LHCN-M2 (cell line): ENCODE measurements around the genes PAPSS2, RNLS and ANKRD22.

DNA sequence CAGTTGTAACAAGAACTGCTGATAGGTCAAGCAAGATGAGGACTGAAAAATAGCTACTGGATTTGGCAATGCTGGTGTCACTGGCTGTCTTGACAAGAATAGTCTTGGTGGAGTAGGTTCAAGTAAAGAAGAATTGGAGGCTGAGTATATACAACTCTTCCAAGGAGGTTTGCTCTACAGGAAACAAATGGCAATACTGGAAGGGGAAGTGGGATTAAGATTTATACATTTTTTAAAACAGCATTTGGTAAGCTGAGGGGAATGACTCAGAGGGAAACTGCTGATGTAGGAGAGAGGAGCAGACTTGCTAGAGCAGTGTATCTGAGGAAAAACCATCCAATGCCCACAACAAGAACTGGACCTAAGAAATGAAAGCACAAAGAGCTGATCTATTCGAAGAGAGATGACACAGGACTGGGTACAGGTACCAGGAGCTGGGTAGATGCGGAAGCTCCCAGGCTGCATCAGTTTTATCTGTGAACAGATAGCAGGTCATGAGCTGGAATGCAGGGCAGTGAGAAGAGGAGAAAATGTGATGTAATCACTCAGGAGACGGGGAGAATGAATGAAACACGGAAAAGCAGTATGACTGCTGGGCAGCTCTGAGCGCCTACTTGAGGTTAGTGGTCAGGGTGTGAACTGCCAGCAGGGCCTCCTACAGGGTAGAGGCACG is 34.5 kb downstream of the FAM25A start:
- RAMPAGE, long total RNA = no peak

GRCh38 chr10:87062563-87063091 is 32.0 kb downstream of the GLUD1 start:
- RAMPAGE, long total RNA = no peak

DNA sequence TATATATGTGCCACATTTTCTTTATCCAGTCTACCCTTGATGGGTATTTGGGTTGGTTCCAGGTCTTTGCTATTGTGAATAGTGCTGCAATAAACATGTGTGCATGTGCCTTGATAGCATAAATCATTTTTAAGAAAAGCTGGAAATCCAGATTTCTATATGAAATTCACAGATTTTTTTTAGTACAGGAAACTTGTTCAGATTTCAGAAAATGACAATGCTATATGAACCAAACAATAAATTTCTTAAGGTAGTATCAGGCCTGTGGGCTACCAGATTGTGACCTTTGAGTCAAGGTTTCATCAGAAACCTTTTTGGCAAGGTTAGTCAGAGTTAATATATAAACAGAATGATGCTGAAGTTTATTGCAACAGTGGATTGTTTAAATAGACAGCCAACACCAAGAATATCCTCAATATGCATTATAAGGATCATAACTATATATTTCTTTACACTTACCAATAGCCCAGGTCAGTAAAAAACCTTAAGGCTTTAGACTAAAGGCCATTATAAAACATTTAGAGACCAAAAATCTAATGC is 68.7 kb upstream of the PAPSS2 start:
- RAMPAGE, long total RNA = no peak

DNA sequence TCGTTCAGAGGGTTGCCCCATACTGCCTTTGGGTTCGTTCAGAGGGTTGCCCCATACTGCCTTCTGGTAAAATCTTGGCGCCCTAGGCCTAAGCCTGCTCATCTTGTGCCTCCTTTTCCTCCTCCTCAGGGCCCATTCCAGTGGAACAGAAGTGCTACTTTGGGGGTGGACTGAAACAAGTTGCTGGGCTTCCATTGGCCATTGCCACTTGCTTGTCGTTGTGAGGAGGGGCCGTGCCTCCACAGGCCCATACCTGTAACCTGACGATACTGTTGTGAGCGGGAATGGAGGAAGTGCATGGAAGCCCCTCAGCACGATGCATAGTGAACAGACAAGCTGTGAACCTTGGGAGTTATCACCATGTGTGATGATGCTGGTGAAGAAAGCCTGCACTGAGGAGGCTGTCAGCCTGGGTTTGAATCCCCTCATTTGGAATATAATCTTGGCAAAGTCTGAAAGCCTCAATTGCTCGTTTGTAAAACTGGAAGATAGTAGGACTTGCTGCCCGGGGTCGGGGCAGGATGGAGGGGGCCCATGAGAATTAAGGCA is 777 bp upstream of the PAPSS2 start:
- RAMPAGE, long total RNA = no peak

- RAMPAGE, long total RNA = no peak
Observed at GRCh38 chr10:87659423-87660084, at the start of gene PAPSS2. PAPSS2 (plus strand) TSS chr10:87659878.

DNA sequence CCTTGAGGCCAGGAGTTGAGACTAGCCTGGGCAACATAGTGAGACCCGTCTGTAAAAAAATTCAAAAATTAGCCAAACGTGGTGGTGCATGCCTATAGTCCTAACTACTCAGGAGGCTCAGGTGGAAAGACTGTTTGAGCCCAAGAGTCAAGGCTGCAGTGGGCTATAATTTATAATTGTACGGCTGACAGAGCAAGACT is 49.3 kb downstream of the ATAD1 start:
- RAMPAGE, long total RNA = no peak

DNA sequence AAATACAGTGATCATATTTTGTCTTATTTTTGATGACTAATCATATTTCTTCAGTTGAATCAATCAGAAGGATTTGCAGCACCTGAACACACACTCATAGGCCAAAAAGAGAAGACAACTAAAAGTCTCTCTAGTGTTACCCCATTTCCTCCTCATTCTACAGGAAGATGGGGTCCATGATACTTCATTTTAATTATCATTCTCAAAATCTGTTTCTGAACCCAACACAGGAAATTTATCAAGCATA is 8.7 kb upstream of the ATAD1 start:
- RAMPAGE, long total RNA = no peak

DNA sequence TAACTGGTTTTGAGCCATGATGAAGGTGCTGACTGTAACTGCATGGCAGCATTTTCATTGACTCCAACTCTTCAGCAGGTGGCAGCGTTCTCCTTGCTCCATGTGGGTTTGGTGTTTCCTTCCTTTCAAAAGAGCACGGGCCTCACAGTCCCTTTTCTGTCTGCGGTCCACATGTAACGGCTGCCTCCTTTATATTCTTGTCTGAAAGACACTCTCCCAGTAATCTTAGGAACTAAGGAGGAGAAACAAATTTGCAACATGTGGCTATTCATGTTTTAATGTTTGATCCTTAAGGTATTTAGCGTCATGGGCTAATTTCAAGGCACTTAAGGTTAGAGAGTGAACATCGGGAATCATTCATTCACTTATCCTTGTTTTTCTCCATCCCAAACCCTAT is 12.5 kb downstream of the KLLN start:
- RAMPAGE, long total RNA = no peak

DNA sequence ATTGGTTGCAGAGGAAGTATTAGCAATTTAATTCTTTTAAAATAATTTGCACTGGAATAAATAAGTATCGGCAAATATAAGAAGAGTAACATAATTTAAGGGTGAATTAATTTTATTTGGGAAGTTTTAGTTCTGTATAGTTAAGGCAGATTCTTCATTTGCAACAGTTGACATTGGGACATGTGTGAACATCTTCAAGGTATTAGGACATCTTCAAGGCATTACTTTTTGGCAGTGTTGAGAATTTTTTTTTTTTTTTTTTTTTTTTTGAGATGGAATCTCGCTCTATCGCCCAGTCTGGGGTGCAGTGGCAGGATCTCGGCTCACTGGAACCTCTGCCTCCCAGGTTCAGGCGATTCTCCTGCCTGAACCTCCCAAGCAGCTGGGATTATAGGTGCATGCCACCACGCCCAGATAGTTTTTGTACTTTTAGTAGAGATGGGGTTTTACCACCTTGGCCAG is 5.6 kb downstream of the PTEN start:
- RAMPAGE, long total RNA = no peak

DNA sequence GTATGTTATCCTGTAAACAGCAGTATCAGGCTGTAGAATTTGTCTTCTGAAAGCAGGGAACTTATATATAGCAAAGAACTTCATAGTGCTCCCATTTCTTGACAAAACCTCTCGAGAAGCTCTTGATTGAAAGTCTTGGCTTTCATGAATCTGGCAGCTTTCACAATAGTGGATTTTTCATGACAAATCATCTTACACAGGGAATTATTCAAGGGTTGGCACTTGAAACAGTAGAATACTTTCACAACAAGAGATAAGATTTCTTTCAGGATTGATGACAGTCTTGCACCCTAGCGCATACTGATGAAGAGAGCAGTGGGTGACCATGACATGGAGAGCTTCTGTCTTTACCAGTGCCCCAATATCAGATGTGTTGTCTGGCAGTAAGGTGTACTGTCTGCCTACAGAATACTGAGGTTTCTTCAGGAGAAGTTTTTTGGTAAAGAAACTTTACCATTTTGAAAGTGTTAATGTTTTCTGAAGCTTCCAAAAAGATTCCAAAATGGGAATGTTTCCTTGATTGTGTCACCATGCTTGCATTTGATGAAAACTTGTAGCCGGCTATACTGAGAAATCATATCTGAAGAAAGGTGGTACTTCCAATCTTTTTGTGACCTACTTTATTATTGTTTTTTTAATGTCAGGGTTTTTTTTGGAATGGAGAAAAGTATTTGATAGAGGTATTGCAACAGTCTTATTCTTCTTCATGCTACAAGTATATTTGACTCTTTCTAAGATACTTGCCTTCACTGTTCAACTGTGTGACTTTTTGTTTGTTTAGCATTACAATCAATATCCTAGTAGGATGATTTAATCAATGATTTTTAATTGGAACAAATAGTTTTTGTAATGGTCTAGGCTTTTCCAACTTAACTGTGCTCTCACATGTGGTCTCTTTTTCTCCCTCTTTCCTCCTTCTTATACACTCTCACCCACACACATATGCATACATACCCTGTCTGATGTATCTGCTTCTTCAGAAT is 72.6 kb downstream of the PTEN start:
- RAMPAGE, long total RNA = no peak

GRCh38 chr10:87940646-87941322 is 77.4 kb downstream of the PTEN start:
- RAMPAGE, long total RNA = no peak

- RAMPAGE, long total RNA = no peak
Observed at GRCh38 chr10:87945295-87945985, 82.0 kb downstream of the PTEN start.

- RAMPAGE, long total RNA = no peak
Observed at GRCh38 chr10:87955427-87955750, 92.0 kb downstream of the PTEN start.

DNA sequence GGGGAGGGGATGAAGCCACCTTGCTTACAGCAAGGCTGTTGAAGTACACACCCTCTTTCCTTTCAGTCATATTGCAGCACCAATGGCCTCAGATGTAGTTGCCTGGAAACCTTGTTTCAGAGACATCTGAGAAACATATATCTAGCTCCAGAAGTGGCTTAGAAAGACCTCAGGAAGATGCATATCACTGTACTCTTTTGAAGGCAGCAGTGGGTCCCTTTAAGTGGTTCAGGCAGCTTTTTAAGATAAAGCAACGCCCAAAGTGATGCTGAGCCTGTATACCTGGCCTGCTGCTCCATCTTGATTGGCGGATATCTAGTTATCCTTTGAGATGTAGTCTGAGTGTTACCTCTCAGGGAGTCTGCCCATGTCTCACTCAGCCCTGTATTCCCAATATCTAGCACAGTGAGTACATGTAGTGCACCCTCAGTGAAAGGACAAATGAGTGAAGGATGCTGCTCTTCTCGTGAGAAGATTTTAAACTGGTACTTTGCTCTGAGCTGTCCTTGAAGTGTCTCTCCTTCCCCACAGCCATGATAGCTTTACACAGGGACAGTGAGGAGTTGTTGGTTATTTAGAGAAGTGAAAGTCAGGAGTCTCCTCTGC is 201.7 kb downstream of the PTEN start:
- RAMPAGE, long total RNA = no peak

- RAMPAGE, long total RNA = no peak
Observed at GRCh38 chr10:88082737-88083229, 219.4 kb downstream of the PTEN start.

- RAMPAGE, long total RNA = no peak
Observed at GRCh38 chr10:88227411-88228121, 355.6 kb downstream of the RNLS start.

DNA sequence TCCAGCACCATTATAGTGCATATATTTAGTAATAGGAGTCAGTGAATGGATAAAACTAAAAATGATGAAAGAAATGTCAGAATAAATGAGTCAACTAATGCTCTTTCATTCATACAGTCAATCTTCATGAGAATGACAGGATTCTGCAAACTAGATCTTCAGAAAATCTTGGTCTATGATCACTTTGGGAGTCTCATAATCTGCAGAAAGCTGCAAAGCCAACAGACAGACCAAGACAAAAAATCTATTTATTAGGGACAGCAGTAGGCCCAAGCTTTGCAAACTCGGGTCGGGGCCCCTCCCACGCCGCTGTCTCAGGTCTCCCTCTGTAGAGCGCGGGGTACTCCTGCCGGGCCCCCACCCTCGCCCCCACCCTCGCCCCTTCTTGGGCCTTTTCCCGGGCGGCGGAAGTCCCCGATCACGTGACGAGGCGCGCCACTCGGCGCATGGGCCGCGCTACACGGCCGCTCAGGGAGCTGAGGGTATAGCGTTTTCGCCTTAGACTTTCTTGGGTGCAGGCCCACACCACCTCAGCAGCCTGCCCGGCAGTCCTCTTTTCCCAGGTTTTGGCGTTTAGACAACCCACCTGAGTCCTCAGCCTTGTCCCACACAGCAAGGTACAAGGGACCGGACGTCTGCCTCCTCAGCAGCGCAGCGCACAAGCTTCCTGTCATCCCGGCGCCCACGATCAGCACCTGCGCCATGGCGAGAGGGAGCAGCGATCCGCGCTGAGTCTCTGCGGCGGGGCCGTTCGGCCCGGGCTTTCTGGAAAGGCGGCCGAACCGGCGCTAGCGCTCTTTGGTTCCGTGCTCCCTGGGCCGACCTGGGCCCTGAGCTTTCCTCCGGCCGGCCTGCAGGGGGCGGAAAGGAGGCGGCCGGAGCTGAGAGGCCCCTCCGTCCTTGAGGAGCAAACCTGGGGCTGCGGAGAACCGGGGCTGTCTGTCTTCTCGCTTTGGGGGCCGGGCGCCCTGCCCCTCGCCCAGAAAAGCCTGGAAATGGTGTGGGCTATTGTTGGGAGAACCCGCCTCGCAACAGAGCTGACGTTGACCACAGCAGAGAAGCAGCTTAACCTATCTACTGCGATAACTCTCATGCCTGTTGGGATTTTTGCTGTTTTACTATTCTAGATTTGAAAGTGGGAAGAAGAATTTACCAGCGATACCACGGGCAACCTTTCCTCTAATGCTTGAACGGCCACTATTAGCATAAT is at the start of gene RNLS:
RNLS (minus strand) TSS at position 832 of the 1,210 bp plus-strand sequence.
- RAMPAGE, long total RNA = no peak

- RAMPAGE, long total RNA = no peak
Observed at GRCh38 chr10:88851496-88852259, at the start of gene ANKRD22. ANKRD22 (minus strand) TSS chr10:88851844.

DNA sequence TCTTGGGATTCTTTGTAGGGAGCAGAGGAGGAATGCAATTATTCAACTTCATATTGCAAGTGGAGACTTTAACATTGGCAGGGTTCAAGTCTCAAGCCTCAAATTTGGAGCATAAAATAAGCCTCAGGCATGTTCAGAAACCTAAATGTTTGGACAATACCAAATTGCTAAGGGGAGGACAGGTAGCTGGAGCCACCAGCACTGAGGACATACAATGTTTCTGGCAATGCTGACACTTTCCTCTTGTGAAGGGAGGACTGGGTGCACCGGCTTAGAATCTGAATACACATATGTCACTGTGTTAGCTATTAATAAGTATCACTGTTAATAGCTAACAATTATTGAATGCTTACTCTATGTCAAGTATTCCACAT is 12.2 kb downstream of the ACTA2 start:
- RAMPAGE, long total RNA = no peak

GRCh38 chr10:88943372-88943848 is 9.2 kb downstream of the ACTA2 start:
- RAMPAGE, long total RNA = no peak